Measurements from ENCODE around the gene MIER3.

GRCh38 chr5:55922987-55923950, 71.5 kb downstream of the IL6ST start:
- RRBS = no CpG with 5 or more reads among the region's 25 CpGs
CAGE:
- cytosol, long polyA plus RNA = no peak
- long polyA plus RNA = no peak
- nucleus, long polyA plus RNA = no peak

DNA sequence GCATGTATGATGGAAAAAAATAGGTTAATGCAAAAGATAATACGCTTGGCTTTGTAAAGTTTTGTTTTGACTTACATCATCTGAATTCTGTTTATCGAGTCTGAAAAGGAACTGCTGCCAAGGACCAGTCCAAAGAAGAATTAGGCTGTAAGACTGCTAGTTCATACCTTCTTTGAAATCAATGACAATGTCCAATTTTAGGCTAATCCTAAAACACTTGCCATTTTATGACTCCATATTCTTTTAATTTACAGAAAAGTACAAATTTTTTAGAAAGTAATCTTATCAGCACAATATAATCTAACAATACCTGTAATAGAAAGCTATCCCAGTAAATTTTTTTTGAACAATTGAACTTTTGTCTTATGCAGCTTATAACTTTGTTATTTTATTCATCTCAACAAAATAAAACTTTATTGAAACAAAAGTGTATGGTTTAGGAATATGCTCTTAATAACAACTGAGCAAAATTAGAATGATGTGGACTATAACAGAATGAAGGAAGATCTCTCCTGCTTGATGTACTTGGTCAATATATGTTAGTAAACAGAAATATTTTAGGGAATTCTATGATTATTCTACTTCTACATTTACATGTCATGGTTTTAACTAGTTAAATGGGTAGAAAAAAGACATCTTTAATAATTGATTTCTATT, 57.2 kb downstream of the IL6ST start:
- RRBS = no CpG with 5 or more reads among the region's 2 CpGs
CAGE:
- cytosol, long polyA plus RNA = no peak
- long polyA plus RNA = no peak
- nucleus, long polyA plus RNA = no peak

GRCh38 chr5:55962914-55963654, 31.7 kb downstream of the IL6ST start:
- RRBS = no CpG with 5 or more reads among the region's 6 CpGs
CAGE:
- cytosol, long polyA plus RNA = no peak
- long polyA plus RNA = no peak
- nucleus, long polyA plus RNA = no peak

- RRBS = no CpG with 5 or more reads among the region's 2 CpGs
CAGE:
- cytosol, long polyA plus RNA = no peak
- long polyA plus RNA = no peak
- nucleus, long polyA plus RNA = no peak
These were observed 29.5 kb downstream of the IL6ST start for GRCh38 chr5:55965291-55965689.

DNA sequence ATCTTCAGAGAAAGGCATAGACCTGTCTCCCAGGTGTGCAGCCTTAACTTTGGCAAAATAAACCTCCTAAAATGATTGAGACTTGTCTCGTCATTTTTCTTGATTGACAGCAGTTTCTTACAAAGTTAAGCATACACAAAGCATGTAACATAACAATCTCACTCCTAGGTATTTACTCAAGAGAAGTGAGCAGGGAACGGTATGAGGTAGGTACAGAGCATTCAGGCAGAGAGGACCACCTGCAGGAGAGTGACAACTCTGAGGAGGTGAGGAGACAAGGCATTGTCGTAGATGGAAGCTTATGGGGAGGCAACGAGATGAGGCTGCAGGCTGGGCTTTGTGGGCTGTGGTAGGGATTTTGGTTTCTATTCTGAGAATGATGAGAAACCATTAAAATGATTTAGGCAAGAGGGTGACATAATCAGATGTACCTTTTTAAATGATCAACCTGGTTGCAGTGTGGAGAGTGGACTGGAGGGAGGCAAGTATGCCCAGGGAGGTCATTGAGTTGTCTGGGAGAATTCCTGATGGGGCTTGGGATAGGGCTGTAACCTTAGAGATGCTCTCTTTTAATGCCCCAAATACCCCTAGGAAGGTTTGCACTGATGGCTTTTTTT, 65.9 kb upstream of the IL6ST start:
- RRBS = no CpG with 5 or more reads among the region's 4 CpGs
CAGE:
- cytosol, long polyA plus RNA = no peak
- long polyA plus RNA = no peak
- nucleus, long polyA plus RNA = no peak

DNA sequence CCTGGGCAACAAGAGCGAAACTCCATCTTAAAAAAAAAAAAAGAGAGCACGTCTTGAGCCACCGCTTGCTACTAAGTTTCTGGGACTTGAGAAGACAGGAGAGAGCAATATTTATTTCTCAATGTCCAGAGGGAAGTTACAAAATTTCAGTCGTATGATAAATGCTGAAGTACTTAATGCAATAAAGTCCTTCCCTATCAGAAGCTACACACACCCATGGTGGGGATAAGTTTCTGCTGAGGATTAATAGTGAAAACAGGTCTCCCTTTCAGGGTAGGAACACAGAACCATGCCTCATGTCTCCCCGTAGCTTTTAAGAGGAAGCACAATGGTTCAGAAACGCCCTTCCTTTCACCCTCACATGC, 73.7 kb downstream of the ANKRD55 start:
- RRBS = no CpG with 5 or more reads among the region's 6 CpGs
CAGE:
- cytosol, long polyA plus RNA = no peak
- long polyA plus RNA = no peak
- nucleus, long polyA plus RNA = no peak

DNA sequence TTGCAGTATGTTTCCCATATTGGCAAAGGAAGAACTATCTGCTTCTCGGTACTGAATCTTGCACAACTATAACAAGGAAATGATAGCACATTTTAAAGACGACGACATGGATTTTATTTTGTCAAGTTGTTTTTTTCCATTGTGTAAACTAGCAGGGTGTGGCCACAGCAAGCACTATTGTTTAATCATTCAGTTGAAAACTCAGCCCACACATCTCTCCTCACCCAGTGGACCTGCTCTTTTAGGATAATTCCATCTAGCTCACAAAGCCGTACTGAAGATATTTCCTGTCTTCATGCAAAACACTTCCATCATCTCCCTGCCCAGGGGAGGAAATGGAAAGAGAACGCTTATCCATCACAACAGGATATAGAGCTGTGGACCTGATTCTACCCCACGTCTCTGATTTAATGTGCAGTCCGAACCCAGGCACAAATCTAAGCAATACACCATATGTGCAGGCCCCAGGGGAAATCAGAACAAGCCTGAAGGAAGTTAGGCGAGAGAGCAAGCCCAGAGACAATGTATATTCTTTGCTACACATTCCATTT, 232.3 kb upstream of the ANKRD55 start:
- RRBS = no CpG with 5 or more reads among the region's 8 CpGs
CAGE:
- cytosol, long polyA plus RNA = no peak
- long polyA plus RNA = no peak
- nucleus, long polyA plus RNA = no peak

DNA sequence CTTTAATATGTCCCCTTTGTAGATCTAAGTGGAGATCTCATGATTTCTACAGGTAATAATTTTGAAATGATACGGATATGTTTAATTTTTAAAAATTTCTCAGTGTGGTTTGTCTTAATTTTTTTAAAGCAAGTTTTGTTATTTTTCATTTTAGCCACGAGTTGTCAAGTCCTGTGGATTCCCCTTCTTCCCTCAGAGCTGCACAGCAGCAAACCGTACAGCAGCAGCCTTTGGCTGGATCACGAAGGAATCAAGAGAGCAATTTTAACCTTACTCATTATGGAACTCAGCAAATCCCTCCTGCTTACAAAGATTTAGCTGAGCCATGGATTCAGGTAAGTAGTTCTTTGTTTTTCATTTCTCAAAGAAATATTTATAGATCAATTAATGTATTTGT, 36.7 kb upstream of the SETD9 start:
- RRBS = no CpG with 5 or more reads among the region's 4 CpGs
CAGE:
- cytosol, long polyA plus RNA = no peak
- long polyA plus RNA = no peak
- nucleus, long polyA plus RNA = no peak

- RRBS = no CpG with 5 or more reads among the region's 10 CpGs
CAGE:
- cytosol, long polyA plus RNA = no peak
- long polyA plus RNA = no peak
- nucleus, long polyA plus RNA = no peak
These were observed 13.7 kb downstream of the SETD9 start for GRCh38 chr5:56922919-56923687.

DNA sequence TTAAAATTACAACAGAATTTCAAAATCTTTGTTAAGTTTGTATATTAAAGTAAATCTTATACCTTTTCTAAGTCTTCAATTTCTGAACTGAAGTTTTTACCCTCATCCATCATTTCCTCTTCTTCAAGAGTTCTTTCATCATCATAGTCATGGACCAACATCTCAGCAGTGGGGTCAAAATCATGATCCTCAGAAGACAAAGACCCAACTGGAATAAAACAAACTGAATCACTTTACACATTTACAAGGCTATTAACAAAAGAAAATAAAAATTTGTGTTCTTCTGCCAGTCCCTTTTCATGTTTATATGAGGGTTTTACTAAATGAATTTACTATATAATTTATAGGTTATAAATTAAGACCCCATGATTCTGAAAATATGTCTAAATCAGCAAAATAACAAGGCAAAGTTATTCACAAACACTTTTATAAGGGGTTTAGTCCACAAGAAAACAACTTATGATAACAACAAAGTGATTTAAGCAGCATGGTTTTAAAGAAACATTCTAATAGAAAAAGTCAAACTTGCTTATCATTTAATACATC, 5.0 kb downstream of the MIER3 start:
CAGE:
- cytosol, long polyA plus RNA = no peak
- long polyA plus RNA = no peak
- nucleus, long polyA plus RNA = no peak

- RRBS = under 1% methylated on average over 28 of the region's 83 CpGs
CAGE:
- cytosol, long polyA plus RNA = start-site peak on the minus strand at chr5:56952111-56952115, 1,535 reads; start-site peak on the plus strand at chr5:56952218-56952244, 7 reads
- long polyA plus RNA = start-site peak on the minus strand at chr5:56952111-56952116, 1,370 and 847 reads in 2 replicates
- nucleus, long polyA plus RNA = start-site peak on the plus strand at chr5:56952192-56952244, 10 reads
These were observed at the start of gene MIER3 for GRCh38 chr5:56952000-56952828. MIER3 (minus strand) TSS chr5:56952123.

GRCh38 chr5:57054694-57055253, 102.9 kb upstream of the MIER3 start:
- RRBS = no CpG with 5 or more reads among the region's 3 CpGs
CAGE:
- cytosol, long polyA plus RNA = no peak
- long polyA plus RNA = no peak
- nucleus, long polyA plus RNA = no peak

GRCh38 chr5:57172240-57173122, 1.4 kb upstream of the GPBP1 start:
- RRBS = no CpG with 5 or more reads among the region's 20 CpGs
CAGE:
- cytosol, long polyA plus RNA = no peak
- long polyA plus RNA = no peak
- nucleus, long polyA plus RNA = no peak

GRCh38 chr5:57181224-57181687, 7.4 kb downstream of the GPBP1 start:
- RRBS = no CpG with 5 or more reads among the region's 12 CpGs
CAGE:
- cytosol, long polyA plus RNA = no peak
- long polyA plus RNA = no peak
- nucleus, long polyA plus RNA = no peak

DNA sequence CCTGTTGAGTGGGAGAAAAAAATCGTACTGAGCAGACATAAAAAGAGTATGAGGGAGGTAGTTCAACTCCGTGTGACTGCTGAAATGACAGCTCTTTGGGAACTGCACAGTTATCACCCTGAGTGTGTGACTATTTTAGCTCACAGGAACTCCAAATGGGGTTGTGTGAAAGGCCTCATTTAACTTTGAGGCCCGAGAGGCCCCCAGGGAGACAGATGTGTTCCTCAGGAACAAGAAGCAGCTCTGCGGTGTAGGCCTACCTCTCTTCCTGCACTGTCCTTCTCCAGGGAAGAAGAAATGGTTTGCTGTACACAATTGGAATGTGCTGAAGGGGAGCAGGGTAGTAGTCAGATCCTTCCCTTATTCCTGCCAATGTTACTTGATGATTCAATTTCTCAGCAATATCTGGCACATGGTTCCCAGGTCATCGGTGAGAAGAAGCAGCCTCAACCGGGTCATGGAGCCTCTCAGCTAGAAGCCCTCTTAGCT, 37.1 kb downstream of the ACTBL2 start:
- RRBS = no CpG with 5 or more reads among the region's 6 CpGs
CAGE:
- cytosol, long polyA plus RNA = no peak
- long polyA plus RNA = no peak
- nucleus, long polyA plus RNA = no peak

- RRBS = no CpG with 5 or more reads among the region's 1 CpG
CAGE:
- cytosol, long polyA plus RNA = no peak
- long polyA plus RNA = no peak
- nucleus, long polyA plus RNA = no peak
These were observed 29.7 kb downstream of the ACTBL2 start for GRCh38 chr5:57452737-57453512.

DNA sequence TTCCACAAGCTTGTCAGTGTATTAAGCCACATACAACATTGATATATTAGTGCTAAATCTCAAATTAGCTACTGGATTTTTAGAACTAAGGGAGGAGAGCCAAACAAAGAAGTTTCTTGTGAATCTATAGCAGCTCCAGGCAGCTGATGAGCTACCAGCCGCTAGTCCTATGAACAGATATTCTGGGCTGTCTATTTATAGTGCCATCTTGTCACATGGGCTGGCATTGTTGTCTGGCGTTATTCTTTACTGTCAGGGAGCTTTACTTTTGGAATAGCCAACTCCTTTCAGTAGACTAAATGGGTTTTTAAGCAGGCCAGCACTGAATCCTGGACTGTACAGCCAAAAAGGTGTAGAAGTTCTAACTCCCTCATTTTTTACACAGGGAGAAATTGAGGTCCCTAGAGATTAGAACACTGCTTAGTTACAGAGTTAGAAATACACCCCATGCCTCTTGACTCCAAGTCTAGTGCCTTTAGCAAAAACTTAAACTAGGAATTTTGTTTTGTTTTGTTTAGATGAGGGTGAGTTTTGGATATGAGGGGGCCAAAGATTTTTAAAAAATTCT, 171.4 kb upstream of the ACTBL2 start:
- RRBS = no CpG with 5 or more reads among the region's 2 CpGs
CAGE:
- cytosol, long polyA plus RNA = no peak
- long polyA plus RNA = no peak
- nucleus, long polyA plus RNA = no peak

DNA sequence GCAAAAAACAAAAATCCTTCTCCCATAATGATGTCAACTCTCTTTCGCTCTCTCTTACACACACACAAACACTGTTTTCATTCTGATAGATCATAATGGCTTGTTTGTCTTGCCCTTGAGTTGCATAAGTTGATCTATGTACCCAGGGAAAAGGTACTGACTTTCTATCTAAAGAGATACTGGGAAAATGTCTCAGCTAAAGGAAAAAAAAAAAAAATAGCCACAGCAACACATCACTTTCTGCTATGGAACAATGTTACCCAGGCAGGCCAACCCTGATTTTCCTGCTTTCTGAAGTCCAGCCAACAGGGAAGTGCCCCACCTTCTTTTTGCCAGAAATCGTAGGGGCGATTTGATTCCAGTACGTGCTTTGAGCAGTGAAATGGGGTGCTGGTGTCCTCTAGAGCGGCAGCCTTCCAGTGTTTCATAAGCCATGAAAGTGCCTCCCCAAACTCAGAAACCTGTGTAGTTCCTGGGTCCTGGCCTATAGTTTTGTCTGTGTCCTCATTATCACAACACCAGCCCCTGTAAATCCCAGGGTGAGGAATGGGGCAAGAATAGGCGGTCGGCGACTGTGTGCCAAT, 212.7 kb upstream of the ACTBL2 start:
- RRBS = no CpG with 5 or more reads among the region's 8 CpGs
CAGE:
- cytosol, long polyA plus RNA = no peak
- long polyA plus RNA = no peak
- nucleus, long polyA plus RNA = no peak

DNA sequence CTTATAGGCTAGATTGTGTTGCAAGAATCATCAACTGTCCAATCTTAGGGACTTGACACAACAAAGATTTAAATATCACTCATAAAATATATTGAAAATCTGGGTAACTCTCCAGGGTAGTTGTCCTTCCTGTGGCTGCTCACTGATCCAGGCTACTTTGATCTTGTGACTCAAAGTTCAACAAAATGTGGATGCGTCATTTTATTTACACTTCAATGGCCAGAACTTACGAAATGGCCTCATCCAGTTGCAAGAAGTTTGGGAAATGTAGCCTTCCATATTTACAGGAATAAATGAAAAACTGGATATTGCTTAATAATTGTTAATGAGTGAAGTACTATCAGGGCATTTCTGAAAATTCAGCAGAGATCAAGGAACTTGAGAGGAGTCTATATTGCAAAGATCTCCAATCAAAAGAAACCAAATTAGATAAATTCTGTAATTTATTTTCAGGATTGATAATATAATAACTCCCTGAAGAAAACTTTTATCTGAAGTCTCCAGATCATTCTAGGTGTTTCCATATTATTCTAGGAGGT, 235.6 kb upstream of the ACTBL2 start:
- RRBS = no CpG with 5 or more reads among the region's 2 CpGs
CAGE:
- cytosol, long polyA plus RNA = no peak
- long polyA plus RNA = no peak
- nucleus, long polyA plus RNA = no peak

DNA sequence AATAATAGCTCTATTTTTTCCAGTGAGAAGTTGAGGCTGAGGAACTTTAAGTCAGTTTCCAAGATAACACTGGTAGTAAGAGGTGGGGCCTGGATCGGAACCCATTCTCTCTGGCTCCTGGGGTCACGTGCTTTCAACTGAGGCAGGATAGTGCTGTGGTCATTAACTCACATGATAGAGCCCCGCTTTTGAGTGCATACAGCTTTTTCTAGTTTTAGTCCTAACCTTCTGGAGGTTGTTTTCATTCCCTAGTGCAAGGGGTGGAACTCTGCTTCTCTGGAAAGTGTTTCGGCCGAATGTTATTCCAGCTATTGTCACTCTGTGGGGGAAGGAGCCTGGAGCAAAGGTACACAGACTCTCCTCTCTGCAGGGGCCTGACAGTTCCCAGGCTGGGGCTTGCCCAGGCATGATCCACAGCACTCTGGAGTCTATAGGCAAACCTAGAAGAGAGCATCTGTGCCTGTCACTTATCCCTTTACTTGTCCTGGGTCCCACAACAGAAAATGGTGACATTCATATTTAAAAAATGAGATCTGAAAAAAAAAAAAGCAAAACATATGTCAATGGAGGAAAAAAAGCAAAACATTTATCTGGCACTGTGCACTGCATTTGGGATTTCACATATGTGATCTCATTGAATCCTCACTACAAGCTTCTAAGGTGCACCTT, 352.5 kb upstream of the ACTBL2 start:
- RRBS = no CpG with 5 or more reads among the region's 5 CpGs
CAGE:
- cytosol, long polyA plus RNA = no peak
- long polyA plus RNA = no peak
- nucleus, long polyA plus RNA = no peak